Pericardium fibroblast (primary cell): ENCODE measurements around the genes PADI1, PADI6, RCC2, ARHGEF10L and TAS1R2.

DNA sequence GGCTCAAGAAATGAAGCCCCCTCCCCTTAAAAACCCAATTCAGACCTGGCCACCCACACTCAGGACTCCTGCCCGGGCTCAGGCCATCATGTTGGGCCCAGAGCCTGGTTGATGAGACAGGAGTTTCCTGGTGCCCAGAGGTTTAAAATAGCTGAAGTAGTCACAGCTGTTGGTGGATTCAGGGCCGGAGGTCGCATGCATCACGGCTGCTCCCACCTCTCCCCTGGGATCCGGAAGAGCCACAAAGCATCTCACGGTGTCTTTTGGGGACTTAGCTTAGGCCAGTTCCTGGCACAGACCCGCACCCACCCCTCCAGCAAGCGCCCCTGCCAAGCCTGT, 2.6 kb upstream of the PADI2 start:
- RAMPAGE, long total RNA = no peak

DNA sequence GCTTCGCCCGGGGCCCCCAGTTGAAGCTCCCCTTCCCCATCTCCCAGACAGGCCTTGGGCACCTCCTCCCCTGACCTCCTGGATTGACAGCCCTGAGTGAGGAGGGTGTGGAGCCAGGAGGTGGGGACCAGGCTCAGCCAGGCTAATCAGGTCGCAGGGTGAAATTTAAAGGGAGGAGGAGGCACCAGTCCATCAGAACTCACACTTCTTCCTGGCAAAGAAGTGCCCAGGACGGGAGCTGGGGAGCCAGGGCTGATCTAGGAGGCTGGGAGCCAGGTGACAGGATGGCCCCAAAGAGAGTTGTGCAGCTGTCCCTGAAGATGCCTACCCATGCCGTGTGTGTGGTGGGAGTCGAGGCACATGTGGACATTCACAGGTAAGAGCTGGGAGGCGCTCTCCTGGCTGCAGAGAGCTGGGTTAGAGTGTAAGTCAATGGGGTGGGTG, at the start of gene PADI1:
Gene PADI1 (plus strand): TSS at position 195 of the 444 bp plus-strand sequence.
- RAMPAGE, long total RNA = no peak

DNA sequence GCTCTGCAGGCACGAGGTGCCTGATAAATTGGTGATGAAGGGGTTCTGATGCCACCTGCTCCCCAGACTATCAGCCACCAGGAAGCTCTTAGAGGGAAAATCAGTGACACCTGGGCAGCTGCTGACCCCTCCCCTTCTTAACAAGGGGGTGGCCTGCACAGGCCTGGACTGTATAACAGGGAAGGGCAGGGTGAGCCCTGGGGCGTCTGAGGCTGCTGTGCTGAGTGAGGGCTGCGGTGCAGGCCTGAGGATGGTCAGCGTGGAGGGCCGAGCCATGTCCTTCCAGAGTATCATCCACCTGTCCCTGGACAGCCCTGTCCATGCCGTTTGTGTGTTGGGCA, at the start of gene PADI6:
Gene PADI6 (plus strand): TSS at position 201 of the 341 bp plus-strand sequence.
- RAMPAGE, long total RNA = no peak

DNA sequence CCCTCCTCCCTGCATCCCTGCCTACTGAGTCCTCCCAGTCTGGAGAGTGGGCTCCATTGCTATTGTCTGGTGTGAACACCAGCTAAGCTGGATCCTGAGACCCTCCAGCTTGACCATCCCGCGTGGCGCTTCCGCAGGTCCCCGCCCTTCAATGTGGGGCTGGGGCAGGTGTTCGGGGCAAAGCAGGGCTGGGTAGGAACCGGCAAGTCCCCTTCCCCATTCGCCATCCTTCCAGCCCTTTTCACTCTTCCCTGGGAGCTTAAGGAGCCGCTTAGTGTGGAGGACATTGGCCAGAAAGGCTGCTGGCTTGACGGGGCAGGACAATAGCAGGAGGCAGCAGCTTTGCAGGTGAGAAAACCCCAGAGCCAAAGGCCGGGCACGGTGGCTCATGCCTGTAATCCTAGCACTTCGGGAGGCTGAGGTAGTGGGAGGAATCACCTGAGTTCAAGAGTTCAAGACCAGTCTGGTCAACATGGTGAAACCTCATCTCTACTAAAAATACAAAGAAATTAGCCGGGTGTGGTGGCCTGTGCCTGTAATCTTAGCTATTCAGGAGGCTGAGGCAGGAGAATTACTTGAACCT, 32.3 kb downstream of the PADI6 start:
- RAMPAGE, long total RNA = no peak

GRCh38 chr1:17410964-17411219, 28.6 kb downstream of the RCC2 start:
- RAMPAGE, long total RNA = no peak

DNA sequence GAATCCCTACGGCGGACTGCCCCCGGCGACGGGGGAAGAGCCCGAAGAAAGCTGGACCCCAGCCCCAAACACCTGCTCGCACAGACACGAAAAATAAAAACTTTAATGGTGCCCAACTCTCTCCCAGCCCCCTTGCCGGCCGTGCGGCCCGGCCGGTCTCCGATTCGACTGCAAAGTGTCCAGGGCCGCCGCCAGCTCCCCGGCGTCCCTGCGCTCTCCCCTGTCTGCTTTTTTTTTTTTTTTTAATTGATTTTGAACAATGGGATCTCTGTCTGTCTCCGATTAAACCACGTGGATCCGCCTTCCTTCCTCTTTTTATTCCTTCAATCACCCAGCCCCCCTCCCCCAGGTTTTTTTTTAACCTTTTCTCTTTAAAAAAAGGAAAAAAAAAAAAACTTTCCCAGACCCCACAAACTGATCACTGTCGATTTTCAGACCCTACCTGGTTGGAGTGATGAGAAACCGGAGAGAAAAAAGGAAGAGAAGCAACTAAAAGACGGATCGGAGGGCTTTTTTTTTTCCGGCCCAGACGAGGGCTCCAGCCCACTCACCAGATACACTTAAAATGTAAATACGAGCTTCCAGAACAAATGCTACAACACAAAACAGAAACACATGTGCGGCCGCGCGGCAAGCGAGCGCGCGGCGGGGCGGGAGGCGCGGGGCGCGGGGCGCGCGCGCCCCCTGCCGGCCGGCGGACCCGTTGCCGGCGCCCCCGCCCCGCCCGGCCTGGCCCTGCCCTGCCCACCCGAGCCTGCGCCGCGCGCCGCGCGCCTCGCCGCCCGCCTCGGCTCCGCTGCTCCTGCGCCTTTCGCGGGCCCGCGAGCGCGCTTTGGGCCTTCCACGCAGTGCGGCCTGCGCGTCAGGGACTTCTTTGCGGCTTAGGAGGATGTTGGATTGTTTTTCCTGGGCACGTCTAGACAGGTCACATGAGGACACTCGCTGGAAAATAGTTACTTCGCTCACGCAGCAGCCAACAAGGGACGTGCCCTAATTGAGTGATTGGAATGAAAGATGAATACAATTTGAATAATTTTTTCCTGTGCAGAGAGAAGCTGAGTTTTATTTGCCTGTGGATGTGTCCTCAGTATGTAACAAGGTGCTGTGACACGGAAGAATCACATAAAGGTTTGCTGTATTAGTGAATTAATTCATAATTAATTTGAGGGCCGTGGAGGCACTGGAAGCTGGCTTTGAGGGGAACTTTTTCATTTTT, at the start of gene RCC2:
Gene RCC2 (minus strand): TSS at position 575 of the 1,216 bp plus-strand sequence.
- RAMPAGE, long total RNA = no peak

- RAMPAGE, long total RNA = no peak
Observed at GRCh38 chr1:17537847-17539120, 1.2 kb upstream of the ARHGEF10L start.

- RAMPAGE, long total RNA = no peak
Observed at GRCh38 chr1:17539486-17540309, at the start of gene ARHGEF10L. Gene ARHGEF10L, plus strand, starts transcription at chr1:17539698.

DNA sequence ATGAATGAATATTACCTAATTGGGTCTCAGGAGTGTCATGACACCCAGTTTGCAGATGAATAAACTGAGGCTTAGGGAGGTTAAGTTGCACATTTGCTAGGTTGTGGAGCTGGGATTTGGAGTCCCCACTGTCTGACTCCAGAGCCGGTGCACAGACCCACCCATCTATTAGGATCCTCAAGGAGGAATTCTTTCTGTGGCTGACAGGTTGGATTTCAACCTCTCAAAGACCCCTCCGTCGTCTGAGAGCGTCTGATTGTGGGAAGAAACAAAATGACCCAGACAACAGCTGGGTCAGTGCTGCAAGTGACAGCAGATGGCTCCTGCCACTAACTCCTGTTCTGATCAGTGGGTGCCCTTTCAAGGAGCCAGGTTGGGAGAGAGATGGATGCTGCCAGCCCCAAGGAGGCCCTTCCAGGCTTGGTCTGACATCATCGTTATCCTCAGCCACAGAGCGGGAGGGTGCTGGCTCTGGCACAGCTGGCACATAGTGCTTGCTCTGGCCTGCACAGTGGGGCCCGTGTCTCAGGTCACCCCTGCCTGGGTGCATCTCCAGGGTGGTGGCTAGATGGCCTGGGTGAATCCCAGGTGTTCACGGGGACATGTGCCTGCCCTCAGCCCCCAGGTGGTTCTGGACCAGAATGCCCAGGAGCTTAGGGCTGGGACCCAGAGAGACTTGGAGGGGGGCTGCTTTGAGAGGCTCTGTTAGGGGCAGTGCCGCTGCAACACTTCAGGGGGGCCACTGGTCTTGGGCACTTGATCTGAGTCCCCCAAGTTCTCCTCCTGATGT, 24.3 kb downstream of the ARHGEF10L start:
- RAMPAGE, long total RNA = no peak

GRCh38 chr1:17629839-17630567, 90.5 kb downstream of the ARHGEF10L start:
- RAMPAGE, long total RNA = no peak

GRCh38 chr1:18027621-18027939, 80.0 kb upstream of the IGSF21 start:
- RAMPAGE, long total RNA = no peak

DNA sequence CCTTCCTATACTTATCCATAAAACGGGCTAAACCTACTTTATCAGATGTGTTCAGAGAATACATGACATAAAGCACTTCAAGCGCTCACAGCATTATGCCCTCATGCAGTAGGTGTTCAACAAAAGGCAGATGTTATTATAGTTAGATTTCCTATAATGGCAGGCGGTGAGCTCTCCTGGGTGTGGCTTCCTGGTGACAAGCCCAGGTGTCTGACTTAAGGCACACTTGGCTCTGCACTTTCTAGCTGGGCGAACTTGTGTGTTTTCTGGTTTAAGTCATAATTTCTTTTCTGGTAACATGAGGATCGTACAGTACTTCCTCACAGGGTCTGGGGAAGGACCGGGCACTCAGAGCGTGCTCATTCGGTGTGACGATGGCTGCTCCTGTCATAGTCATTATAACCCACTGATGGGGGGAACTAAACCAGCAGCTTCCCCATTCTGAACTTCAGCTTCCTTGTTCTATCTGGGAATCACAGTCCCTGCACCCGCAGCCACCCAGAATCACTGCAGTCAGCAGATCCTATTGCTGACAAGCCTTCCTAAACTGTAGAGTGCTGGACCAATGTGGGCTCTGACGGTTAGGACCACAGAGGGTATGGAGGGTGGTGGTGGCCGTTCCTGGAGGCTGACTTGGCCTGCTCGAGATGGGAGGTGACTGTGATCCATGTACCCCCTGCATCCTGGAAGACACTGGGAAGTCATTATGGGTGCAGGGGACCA, 52.8 kb downstream of the IGSF21 start:
- RAMPAGE, long total RNA = no peak

DNA sequence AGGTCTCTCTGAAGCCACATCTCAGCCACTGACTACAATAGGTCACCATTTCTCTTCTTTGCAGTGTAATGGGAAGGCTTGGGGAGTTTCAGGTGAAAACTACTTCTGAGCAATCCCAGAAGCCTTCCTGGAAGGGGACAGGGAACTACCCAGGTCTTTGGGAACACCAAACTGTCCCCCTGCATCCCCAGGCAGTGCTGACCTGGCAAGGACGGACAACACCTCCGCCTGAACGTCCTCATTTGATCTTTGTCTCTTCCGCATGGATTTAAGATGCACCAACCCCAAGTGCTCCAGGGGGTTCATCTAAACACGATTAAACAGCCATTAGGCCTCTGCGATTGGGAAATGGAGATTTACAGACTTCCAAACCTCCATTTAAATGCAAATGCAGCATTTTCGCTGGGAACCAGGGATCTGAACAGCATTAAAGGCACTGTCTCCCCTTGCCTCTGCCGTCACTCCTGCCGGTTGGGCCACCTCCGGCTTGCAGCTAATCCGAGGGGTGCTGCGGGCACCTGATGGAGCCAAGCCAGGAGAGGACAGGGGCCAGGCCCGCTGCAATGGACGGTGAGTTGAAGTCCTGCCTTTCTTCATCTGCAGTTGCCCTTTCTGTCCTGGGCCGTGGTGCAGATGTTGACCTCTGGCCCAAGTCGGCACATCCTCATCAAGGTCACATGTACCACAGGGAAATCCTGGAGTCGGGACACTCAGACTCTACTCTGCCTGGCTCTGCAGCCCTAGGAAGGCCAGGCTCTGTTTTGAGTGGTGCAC, 70.4 kb upstream of the KLHDC7A start:
- RAMPAGE, long total RNA = no peak

GRCh38 chr1:18859491-18859905, at the start of gene TAS1R2:
Gene TAS1R2, minus strand, starts transcription at chr1:18859660.
- RAMPAGE, long total RNA = no peak

DNA sequence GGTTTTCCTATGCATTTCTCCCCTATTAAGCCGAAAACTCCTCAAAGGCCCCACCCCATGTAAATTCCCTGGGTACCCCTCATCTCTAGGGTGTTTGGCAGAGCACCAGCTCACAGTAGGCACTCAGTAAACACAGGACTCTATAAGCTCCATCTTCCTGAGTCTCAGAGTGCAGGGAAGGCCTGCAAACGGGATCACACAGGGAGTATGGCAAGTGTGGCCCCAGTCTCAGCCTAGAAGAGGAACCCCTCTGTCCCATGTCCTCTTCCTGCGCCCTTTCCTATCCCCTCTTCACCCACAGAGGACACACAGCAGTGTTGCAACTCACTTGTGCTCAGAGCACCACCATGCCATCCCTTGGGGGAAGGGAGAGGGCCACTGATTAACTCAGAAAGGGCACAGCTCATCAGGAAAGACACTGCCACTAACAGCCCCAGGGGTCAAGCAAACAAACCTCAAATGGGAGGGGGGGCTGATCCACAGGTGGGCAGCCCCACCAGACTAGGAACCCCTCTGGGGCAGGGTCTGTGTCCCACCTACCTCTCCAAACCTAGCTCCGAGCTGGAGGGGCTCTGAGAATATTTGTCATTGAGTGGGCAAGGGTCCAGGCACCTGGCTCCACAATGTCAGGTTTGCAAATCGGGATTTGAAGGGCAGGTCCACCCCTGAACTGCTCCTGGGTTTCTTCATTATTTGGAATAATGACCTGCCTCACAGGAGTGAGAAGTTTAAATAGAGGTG, 1.2 kb downstream of the ALDH4A1 start:
- RAMPAGE, long total RNA = no peak

DNA sequence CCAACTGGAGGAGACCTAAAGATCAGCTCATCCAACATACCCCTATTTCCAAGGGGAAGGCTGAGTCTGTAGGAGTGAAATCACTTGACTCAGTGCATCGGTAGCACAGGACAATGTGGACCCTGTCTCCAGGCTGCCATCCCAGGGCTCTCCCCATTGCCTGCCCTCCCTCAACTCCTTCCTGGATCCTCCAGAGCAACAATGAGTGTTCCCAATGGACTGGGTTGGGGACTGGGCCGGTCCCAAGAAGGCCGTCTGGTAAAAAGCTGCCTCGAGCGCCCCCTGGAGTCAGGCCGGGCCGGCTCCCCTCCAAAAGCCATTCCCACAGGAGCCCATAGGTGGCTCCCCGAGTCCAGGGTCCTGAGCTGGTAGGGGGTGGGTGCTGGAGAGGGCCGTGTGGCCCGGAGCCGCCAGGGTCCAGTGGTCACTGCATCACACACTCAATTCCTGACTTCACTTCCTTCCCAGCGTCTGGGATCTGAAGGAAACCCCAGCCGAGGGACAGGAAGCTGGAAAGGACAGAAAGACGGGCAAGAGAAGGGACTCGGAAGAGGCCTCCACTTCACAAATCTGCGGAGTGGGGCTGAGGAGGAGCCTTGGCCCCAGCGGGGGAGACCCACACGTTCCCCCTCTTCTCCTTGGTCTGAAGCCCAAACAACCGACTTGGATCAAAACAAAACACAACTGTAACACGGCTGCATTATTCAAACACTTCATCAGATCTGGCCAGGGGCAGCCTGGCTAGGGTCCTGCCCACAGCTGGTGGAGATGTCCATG, 10.8 kb upstream of the ALDH4A1 start:
- RAMPAGE, long total RNA = no peak

GRCh38 chr1:18948428-18949042, 7.9 kb downstream of the IFFO2 start:
- RAMPAGE, long total RNA = no peak

DNA sequence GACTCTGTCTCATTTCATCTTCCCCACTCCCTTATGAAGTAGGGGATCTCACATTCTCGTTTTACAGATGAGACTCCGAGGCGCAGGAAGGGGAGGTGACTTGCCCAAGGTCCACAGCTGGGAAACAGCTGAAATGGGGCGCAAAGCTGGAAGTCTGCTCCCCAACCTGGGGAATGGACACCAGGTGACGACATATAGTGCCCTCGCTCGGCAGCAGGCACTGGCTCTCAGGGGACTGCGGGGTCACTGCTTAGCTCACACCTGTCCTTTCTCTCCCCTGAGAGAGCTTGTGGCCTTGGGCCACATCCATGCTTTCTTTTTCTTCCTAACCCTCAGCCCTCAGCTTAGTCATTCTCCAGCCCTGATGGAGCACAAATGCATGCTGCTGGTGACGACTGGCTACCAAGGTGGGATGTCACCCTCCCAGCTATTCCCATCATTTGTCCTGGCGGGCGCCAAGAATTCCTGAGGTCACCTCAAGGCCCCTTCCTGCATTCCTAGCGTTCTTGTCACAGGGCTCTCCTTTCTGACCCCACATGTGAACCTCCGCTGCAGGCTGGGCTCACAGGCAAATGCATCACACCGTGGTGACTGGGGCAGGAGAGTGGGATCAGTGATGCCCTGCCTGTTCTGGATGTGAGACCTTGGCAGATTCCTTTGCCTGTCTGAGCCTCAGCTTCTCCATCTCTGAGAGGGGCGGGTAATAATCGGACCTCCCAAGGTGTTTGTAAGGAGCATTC, 53.3 kb upstream of the IFFO2 start:
- RAMPAGE, long total RNA = no peak

- RAMPAGE, long total RNA = no peak
Observed at GRCh38 chr1:19079250-19080474, 123.2 kb upstream of the IFFO2 start.

DNA sequence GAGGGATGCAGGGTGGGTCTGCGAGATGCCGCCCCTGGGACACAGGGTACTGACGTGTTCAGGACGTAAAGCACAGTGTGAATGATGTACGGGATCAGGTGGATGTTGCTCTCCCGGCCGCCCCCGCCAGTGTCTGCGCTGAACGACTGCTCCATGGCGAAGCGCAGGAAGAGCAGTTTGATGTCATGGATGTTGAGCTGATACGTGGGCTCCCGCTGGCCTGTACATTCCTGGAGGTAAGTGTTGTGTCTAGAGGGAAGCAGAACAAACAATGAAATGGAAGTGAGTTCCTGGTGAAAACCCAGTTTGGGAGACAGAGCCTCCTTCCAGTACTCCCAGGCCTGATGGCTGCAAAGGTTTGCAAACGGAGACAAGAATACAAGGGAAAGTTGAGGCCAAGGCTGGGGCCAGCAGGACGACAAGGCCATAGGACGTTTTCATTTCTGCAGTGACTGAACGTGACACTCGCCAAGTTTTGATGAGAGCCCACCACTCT, 125.6 kb downstream of the UBR4 start:
- RAMPAGE, long total RNA = no peak